ENCODE measurements around a stretch of chr5.

DNA sequence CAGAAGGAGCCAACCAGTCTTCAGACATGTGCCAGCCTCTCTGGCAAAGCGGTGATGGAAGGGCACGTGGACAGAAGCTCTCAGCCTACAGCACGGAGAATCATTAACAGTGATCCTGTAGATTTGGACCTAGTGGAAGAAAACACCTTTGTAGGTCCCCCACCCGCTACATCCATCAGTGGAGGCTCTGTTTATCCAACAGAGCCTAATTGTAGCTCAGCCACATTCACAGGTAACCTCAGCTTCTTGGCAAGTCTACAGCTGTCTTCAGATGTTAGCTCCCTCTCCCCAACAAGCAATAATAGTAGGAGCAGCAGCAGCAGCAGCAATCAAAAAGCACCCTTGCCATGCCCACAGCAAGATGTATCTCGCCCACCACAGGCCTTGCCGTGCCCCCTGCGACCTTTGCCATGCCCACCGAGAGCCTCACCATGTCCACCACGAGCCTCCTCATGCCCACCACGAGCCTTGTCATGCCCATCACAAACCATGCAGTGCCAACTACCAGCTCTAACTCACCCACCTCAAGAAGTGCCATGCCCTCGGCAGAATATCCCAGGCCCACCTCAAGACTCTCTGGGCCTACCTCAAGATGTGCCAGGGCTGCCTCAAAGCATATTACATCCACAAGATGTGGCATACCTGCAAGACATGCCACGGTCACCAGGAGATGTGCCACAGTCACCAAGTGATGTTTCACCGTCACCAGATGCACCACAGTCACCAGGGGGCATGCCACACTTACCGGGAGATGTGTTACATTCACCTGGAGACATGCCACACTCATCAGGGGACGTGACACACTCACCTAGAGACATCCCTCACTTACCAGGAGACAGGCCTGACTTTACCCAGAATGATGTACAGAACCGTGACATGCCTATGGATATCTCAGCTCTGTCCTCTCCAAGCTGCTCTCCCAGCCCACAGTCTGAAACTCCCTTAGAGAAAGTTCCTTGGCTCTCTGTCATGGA lies 51.9 kb downstream of the SIMC1 start:
- PRO-cap, result no peak

GRCh38 chr5:176324323-176324729 lies 37.2 kb downstream of the KIAA1191 start:
- PRO-cap, result no peak

DNA sequence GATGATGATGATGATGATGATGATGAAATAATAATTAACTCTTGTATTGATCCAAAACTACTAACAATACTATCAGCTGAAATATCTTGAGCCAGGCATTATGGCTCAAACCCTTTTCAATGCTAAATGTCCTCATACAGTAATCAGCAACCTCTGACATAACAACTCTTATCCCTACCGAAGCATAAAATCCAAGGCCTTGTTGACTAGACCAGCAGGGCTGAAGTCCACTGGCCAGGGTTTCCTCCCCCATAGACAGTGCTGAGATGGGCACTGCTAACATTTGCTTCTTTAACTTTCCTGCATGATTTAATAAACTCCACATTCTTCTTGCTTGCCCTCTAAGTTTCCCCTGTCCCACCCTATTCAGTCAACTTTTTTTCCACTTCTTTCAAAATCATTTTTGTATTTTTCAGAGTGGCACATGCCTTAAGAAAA lies 19.8 kb downstream of the KIAA1191 start:
- PRO-cap, result no peak

- PRO-cap, result no peak
Observed at GRCh38 chr5:176405390-176406330, 10.7 kb downstream of the CLTB start.

GRCh38 chr5:176538302-176538587 lies 1.0 kb upstream of the RNF44 start:
- PRO-cap, result no peak

DNA sequence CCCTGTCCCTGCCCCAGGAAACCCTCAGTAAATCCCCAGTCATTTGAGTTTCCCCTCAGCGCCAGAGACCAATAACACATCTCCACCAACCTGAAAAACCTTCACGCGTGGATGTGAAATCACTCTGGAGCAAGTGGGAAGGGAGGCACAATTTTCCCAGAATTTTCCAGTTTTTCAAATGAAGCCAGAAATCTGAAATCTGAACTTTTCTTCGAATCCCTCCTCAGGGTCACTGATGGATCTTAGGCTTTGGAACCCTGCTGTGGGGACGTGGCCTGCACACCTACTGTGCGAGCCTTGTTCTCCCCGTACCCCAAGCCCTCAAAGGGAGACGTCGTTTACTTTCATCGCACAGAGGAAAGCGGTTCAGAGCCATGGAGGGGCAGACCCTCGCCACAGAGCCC lies 3.5 kb upstream of the RNF44 start:
- PRO-cap, result no peak

DNA sequence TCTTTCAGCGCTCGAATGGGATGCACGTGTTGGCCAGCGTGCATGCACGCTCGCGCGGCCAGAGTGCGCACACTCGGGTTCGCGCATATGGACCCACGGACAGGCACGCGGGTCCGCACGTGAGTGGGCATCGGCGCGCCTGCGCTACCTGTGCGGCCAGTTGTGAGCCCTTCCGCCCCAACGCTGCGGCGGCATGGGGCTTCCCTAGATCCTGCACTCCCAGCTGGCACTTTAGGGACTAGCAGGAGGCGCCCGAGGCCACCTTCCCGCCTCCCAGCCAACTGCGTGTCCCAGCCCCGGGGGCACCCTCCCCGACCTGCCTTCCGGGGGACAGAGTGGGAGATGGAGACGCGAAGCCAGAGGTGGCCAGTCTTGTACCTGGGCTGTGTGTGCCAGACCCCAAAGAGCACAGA lies 9.8 kb upstream of the GPRIN1 start:
- PRO-cap, result no peak

GRCh38 chr5:176822949-176823551 lies 12.7 kb downstream of the UNC5A start:
- PRO-cap, result no peak

GRCh38 chr5:177116659-177117382 lies 16.8 kb upstream of the NSD1 start:
- PRO-cap, result bidirectional peak, plus-strand start at chr5:177117082, minus-strand start at chr5:177116923

DNA sequence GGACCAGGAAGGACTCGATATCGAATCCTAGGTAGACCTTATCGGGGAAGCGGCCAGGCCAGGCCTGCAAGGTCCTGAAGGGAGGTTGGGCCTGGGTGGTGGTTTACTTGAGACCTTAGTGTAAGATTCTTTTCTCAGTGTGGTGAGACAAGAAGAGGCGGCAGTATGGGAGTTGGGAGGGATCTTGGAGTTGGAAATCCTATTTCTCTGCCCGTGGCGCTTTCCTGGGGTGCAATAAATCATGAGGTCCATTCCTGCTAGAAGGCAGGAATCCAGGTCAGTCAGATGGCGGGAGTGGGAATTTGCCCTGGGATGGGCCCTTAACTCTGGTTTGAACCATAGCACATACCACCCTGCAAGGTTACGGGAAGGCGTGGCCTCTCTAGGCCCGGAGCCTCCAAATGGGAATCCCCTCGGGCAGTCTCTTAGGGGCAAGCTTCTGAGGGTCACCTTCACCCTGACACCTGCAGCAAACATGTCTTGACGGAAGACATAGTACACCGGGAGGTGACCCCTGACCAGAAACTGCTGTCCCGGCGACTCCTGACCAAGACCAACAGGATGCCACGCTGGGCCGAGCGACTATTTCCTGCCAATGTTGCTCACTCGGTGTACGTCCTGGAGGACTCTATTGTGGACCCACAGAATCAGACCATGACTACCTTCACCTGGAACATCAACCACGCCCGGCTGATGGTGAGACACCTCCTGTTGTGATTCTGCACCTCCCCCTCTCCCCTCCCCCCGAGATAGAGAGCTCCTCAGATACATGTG lies 743 bp downstream of the PRELID1 start:
- PRO-cap, result no peak

- PRO-cap, result bidirectional peak, plus-strand start at chr5:177307243, minus-strand start at chr5:177307114
Observed at GRCh38 chr5:177306820-177307318, 3.3 kb downstream of the PRELID1 start.

DNA sequence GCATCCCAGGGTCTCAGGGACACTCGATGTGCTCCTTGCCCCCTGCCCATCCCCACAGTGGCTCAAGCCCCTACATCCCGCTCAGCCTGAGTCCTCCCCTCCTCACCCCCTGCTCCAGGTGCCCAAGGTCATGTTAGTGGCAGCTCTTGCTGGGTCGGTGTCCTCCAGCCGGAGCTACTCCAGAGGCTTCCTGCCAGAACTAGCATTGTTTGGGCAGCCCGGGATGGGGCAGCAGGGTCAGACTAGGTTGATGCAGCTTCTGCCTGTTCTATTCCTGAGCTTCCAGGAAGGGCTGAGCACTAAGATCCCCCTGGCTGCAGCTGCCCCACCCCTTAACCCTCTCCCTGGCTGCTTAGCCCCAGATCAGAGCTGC lies 614 bp downstream of the RGS14 start:
- PRO-cap, result no peak

DNA sequence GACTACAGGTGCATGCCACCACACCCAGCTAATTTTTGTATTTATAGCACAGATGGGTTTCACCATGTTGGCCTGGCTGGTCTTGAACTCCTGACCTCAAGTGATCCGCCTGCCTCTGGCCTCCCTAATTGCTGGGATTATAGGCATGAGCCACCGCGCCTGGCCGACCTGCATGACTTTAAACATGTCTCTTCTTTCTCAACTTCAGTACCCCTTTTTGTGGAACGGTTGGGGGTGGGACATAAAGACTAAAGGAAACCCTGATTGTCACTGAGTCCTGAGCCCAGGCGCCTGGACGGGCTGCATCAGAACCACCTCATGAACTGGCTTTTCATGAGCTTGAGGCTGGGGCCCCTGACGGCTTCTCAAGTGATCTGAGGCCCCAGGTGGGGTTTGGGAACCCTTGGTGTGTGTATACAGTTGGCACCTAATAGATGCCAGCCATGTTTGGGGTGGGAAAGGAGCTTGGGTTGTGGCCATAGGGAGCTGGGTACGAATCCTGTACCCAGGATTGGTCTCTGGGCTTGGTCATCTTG lies 2.1 kb downstream of the GRK6 start:
- PRO-cap, result no peak

DNA sequence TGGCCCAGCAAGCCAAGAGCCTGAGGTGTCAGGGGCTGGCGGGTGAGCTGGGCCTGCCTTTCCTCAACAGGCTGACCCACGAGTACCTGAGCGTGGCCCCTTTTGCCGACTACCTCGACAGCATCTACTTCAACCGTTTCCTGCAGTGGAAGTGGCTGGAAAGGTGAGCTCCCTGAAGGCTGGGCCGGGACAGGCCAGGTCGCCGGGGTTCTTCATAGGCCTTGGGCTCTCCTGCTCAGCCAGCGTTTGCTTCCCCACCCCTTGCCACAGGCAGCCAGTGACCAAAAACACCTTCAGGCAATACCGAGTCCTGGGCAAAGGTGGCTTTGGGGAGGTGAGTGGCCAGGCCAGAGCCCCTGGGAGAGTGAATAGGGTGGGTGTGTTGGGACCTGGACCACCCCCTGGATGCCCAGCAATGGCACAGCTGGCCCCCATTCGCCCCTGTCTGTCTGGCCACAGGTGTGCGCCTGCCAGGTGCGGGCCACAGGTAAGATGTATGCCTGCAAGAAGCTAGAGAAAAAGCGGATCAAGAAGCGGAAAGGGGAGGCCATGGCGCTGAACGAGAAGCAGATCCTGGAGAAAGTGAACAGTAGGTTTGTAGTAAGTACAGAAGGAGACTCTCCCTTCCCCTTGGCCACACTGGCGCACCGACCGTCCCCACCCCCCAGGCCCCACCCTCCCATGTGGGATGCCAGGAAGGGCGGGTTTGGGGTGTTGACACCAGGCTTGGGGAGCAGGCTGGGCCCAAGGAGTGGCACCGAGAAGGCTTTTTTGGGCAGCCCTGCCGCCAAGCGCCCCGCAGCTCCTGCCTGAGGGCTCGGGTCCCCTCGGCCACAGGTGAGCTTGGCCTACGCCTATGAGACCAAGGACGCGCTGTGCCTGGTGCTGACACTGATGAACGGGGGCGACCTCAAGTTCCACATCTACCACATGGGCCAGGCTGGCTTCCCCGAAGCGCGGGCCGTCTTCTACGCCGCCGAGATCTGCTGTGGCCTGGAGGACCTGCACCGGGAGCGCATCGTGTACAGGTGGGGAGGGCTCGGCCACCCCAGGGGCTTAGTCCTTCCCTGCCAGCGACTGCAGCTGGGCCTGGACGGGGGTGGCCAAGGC lies 7.0 kb downstream of the GRK6 start:
- PRO-cap, result no peak

DNA sequence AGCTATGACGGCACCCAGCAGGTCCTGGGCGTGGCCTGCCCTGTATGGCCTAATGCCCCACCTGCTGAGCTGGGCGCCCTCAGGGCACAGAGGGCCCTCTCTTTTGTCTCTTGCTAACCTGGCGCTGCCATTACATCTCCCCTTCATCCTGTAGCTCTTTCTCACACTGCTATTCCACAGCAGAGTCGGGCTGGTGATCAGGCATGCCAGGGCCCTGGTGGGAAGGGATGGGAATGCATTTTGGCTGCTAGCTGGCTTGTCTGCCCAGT lies 6.0 kb downstream of the PRR7 start:
- PRO-cap, result no peak

- PRO-cap, result no peak
Observed at GRCh38 chr5:177456796-177457046, 10.1 kb downstream of the PRR7 start.

DNA sequence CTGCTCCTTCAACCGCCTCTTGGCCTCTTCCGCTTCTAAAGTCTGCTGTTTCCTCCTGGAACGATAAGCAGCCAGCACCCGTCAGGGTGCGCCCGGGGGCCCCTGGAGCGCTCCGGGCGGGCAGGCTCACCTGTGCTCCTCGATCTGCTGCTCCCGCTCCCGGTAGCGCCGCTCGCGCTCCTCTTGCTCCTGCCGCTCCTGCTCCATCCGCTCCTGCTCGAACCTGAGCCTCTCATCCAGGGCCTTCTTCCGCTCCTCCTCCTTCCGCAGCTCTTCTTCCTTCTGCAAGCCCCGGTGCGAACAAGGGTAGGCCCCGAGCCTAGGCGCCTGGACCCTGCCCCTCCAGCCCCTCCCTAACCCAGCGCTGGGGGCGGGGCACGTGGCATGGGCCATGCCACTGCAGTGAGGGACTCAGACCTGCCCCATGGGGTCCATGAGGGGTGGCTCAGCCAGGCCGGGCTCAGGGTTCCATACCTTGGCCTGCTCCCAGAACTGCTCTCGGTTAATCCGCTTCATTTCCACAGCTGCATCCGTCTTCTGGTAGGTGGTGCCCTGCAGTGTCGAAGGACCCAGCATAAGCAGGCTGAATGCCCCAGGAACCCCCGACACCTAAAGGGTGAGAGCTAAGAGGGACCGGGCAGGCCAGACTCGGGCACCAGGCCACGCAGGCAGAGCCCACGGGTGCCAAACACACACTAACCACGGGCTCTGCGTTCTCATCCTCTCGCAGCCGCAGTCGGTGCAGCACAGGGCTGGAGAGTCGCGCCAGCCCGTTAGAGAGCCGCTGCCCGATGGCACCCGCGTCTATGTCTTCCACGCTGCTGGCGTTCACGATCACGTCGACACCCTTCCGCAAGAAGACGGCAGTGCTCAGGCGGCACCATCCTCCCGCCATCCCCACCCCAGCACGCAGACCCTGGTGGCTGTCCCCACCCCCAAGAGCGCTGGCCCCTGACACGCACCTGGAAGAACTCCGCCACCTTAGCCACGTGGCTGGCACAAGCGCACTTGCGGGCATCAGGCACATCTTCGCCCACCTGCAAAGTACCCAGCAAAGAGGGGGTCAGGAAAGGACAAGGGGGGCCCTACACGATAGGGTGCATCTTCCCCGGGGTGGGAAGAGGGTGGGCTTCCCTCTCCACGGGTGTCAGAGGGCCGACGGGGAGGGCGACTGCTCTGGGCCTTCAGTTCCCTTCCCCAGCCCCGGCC lies 6.2 kb downstream of the DBN1 start:
- PRO-cap, result no peak

DNA sequence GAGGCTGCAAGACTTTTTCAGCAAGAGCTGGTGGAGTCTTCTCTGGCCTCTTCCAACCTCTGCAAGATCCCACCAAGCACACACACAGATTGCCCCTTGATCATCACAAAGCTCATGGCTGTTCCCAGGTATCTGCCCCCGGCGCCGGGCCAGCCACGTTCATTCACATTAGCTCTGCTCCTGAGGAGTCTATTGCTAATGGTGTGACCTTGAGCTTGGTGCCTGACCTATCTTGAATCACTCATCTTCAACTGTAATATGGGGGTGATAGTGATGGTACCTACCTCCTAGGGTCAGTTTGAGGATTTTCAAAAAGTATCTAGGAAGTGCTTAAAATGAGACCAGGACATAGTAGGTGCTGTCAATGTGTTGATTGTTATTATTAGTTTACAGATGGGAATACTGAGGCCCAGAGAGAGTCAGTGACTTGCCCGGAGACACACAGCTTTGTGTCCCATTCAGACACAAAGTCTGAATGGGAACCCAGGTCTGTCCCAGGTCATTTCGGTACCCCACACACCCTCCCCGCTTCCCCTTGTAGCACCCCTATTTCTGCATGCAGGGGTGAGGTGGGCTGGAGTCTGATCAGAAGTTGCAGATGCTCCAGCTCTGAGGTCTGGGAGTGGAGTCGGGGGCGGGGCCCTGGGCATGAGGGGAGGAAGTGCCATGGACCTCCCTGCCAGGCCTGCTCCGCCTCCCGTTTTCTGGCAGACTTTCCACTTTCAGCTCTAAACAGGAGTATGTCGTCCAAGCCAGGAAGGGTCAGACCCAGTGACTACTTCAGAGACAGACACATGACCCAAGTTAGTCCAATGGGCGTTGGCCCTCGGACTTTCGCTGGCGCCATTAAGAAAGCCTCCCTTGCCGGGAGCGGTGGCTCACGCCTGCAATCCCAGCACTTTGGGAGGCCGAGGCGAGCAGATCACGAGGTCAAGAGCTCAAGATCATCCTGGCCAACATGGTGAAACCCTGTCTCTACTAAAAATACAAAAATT lies 3.1 kb upstream of the DBN1 start:
- PRO-cap, result bidirectional peak, plus-strand start at position 738 of the sequence, minus-strand start at position 706 of the sequence

DNA sequence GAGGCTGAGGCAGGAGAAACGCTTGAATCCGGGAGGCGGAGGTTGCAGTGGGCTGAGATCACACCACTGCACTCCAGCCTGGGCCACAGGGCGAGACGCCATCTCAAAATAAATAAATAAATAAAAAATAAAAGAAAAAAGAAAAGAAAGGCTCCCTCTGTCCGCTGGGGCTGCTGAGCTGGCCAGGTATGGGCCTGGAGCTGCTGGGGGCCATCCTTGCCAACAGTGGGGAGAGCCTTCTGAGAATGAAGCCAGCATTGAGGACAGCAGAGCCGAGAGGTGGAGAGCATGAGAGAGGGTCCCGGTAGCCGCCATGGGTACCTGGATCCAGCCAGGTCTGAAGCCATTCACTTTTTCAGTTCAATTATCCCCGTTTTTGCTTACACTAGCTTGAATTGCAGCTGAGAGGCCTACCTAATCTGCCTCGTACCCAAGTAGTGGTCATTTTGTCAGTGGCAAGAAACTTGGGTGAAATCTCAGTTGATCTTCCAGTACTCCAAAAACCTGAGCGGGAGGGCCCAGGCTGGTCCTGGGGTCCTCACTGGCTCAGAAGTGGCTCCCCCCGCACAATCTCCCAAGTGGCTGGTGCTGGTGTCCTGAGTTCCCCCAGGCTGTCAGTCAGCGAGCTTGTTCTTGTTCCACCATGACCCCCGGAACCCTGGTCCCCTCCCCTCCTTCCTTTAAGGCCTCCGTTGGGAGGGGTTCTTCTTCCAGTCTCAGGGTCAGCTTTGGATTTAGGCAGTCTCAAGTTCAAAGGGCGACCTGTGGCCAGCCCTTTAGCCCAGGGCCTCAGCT lies 4.1 kb upstream of the DBN1 start:
- PRO-cap, result no peak

DNA sequence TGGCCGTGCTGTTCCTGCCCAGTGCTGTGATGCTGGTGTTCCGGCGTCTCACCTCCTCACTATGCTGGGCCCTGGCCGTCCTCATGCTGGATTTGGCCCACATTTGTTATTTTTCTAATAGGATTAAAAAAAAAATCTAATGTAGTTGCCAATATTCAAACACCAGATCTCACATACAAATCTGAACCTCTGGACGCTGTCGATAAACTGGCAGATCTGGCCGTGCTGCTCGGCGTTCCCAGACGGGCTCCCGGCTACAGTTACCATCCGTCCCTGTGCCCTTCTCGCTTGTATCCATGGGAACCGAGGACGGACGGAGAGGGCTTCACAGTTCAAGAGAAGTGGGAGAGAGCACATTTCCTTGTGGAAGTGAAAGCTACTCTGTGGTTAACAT lies 6.2 kb upstream of the DBN1 start:
- PRO-cap, result no peak

All from bronchial lymph node (tissue), 1 donor.